Neural progenitor cell (in vitro differentiated cells): ENCODE measurements around the gene ADGRV1.

GRCh38 chr5:85663371-85664051 lies 954.2 kb upstream of the COX7C start:
- RAMPAGE, long total RNA: no peak

- RAMPAGE, long total RNA: no peak
These were observed 644.6 kb upstream of the COX7C start for GRCh38 chr5:85973198-85973549.

- RAMPAGE, long total RNA: no peak
These were observed 28.8 kb downstream of the CCNH start for GRCh38 chr5:87383683-87384602.

DNA sequence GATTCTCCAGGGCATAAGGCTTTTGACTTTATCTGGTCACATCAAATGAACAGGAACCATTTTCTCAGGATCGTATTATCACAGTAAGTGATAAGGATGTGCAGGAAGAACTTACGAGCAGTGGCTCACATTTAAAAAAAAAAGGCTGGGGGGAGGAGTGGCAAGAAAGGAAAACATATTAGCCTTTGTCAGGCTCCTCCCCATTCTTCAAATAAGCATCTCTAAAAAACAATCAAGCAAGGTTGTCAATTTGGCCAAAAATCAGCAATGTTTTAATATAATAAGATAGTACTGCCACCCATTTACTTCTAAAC lies 234.4 kb upstream of the TMEM161B start:
- RAMPAGE, long total RNA: no peak

- RAMPAGE, long total RNA: no peak
These were observed 222.0 kb downstream of the MEF2C start for GRCh38 chr5:88660538-88661799.

DNA sequence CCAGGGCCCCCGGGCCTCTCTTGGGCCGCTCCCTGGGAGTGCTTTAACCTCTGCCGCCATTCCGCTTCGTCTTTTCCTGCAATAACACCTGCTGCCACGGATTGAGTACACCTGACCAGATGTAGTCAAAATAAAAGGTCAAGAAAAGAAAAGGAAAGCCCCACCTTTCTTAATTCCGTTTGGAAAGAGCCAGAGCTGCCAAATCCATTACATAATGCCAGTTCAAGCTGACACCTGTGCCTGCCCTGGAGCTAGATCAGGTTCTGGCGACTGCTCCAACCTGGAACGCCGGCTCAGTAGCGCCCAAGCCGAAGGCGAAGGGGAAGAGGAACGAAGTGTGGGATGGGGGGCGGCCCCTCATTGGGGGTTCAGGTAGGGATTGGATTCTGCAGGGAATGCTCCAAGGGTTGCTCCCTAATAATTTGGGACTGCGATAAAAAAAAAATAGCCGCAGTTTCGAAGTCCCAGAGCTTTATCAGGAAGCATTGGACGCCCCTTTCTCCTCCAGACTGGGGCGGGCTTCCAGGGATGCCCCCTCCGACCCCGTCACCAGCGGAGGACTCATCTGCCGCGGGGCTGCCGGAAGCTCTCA lies 193.8 kb downstream of the MEF2C start:
- RAMPAGE, long total RNA: no peak

GRCh38 chr5:88836234-88836960 lies 46.6 kb downstream of the MEF2C start:
- RAMPAGE, long total RNA: no peak

DNA sequence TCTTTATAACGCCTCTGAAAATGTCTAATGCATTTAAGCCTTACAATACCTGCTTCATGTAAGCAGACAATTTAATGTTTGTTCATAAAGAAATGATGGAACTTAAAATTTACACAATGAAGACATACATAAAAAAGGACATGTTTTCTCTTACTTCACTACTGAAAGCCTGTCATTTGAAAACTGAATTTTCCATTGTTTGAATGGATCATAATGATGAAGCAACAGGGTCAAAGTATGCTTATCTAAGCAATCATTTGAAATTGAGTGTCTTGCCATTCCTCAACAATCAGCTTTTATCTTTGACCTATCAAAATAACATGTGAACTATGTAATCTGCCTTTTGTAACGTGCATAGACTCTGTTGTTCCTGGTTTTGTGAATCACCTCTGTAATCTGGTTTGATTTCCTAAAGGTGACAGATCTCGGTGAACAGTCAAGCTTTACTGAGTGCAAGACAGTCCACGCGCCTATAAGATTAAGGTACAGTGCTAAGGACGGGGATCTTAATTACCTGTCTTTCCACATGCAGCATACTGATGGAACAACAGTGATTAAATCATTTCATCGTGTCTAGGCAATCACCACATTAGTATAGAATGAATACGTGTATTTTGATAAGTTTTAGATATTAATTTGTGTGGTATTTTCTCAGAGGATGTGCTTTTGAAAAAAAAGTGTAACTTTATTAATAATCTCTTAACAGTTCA lies 3.2 kb downstream of the MEF2C start:
- RAMPAGE, long total RNA: no peak

GRCh38 chr5:88882270-88882875 lies 611 bp downstream of the MEF2C start:
- RAMPAGE, long total RNA: no peak

DNA sequence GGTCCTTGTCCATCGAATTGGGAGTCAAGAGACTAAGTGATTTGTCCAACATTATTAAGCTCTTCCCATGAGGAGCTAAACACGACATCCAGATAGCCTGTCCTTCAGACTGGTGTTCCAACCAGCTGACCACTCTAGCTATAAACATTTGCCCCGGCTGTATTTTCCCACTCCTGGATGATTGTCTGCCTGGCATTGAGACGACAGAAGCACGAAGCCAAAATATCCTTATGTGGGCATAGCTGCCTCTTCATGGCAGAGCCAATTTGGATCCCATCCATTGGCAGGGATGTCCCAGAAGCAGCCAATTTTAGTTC lies 507.7 kb downstream of the CETN3 start:
- RAMPAGE, long total RNA: no peak

- RAMPAGE, long total RNA: no peak
These were observed 201.1 kb downstream of the CETN3 start for GRCh38 chr5:90208028-90209231.

GRCh38 chr5:90475065-90475285 lies 311 bp downstream of the POLR3G start:
- RAMPAGE, long total RNA: no peak

DNA sequence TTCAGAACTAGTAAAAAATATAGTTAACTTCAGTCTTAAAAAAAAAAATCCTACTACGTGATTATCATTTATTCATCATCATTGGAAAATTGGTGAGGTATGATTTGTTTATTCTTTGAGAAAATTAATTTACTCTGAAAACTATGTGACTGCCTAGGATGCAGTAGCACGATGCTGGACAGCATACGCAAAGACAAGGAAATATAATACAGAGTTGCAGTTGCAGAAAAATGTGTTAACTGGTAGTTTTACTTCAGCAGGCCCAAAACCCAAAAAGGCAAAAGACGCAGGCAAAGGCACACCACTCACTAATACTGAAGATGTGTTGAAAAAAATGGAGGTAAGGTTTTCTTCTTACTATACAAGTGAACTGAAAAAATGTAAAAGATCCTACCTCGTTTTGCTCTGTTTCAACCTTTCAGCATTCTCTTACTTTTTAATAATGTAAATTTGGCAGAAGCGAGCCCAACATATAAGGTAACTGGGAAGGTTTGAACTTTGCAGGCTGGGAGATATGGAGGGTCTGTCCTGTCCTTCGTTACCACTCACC lies 27.1 kb downstream of the POLR3G start:
- RAMPAGE, long total RNA: no peak

- RAMPAGE, long total RNA: no peak
These were observed 1.0 kb upstream of the LYSMD3 start for GRCh38 chr5:90530469-90530770.

- RAMPAGE, long total RNA: no peak
These were observed at the start of gene ADGRV1 for GRCh38 chr5:90558307-90559491. ADGRV1 (plus strand) TSS chr5:90558797.

DNA sequence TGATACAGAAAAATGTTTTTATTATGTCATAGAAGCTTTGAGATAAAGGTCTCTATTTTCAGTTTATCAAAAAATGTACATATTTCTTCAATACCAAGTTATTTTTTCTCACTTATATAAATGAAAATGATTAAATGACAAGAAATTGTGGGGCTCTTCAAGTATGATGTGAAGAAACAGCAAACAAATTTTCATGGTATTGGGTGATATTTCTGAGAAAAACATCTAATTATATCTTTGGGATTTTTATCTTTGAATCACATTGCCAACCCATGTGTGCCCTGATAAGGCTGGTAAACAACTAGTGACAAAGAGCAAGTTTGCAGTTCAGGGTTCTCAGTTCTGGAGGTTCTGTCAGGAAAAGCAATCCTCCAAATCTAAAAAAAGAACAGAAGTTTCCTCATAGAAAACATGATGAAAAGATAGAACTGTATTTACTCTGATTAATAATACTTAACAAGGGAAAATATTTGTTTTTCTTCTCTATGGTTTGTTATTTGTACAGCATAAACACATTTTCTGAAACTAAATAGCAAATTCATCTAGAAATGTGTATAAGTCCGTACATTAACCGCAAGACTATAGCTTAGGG lies 308.3 kb downstream of the ADGRV1 start:
- RAMPAGE, long total RNA: no peak

- RAMPAGE, long total RNA: no peak
These were observed 314.4 kb downstream of the ADGRV1 start for GRCh38 chr5:90872862-90873514.

DNA sequence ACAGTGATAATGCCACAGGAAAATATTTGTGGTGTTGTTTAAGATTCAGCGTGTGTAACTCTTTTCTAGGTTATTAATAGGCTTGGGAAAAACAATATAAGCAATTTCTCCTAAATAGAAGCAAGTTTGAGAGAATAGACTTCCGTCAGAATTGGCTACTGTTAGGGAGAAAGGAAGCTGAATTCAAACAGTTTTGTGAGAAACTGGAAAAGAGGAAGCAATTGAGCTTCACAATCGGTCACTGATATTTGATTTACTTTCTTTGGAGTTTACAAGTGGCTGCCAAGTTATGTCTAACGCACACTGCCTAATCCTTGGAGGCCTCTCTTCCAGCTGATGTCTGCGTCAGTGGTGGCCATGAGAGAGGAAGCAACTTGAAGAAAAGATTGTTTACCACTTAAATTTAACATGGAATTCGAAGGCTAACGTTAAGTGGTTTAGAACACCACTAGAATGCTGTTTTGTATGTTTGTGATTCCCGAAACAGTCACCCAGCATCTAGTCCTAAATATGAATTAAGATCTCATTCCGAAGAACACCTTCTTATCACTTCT lies 319.5 kb downstream of the ADGRV1 start:
- RAMPAGE, long total RNA: no peak

DNA sequence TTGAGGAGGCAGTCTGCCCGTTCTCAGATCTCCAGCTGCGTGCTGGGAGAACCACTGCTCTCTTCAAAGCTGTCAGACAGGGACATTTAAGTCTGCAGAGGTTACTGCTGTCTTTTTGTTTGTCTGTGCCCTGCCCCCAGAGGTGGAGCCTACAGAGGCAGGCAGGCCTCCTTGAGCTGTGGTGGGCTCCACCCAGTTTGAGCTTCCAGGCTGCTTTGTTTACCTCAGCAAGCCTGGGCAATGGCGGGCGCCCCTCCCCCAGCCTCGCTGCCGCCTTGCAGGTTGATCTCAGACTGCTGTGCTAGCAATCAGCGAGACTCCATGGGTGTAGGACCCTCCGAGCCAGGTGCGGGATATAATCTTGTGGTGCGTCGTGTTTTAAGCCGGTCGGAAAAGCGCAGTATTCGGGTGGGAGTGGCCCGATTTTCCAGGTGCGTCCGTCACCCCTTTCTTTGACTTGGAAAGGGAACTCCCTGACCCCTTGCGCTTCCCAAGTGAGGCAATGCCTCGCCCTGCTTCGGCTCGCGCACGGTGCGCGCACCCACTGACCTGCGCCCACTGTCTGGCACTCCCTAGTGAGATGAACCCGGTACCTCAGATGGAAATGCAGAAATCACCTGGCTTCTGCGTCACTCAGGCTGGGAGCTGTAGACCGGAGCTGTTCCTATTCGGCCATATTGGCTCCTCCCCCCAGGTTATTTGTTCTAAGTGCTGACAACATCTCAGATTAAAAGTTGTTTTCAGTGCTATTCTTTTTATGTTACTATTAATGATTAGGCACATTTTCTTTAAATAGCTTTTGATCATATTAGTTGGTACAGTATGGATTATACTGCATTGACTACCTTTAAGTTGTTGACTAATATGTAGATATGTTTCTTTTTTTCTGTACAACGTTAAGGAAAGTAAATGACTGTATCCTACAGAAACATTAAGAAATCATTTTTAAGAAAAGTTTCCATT lies 370.7 kb downstream of the ADGRV1 start:
- RAMPAGE, long total RNA: no peak

DNA sequence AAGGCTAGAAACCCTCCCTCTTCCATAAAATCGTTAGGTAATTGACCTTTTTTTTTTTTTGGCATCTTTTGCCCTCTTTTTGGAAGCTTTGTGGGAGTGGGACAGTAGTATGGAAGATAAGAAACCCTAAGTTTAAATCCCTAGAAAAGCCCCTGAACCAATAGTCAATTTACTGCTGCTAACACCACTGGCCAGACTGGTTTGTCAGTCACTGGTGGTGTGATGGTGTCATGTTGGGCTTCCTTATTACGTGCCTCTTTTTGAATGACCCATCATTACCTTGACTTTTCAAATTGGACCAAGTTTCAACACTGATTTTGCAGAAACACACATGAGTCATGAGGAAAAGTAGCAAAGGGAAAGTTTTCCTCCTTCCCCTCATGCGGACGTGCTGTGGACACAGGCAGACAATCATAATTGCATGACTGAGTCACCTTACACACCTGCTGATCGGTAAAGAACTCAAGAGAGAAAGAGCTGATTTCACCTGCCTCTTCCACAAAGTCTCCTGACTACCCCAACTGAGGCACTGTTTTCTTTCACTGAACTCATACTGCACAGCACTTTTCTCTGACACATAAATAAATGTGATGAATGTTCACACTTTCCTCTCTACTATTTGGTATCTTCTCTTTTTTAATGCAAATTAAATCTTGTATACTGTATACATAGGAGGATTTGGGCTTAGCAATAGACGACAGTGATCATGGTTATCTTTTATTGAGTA lies 324.5 kb downstream of the ARRDC3 start:
- RAMPAGE, long total RNA: no peak